ENCODE results near the gene IL36A.

- RAMPAGE, long total RNA = no peak
- RRBS = under 1% methylated on average over 6 of the region's 23 CpGs
These were observed 1.0 kb downstream of the BCL2L11 start for GRCh38 chr2:111121836-111122076.

GRCh38 chr2:111135730-111136343 lies 15.1 kb downstream of the BCL2L11 start:
- RAMPAGE, long total RNA = no peak
- RRBS = no CpG with 5 or more reads among the region's 11 CpGs

GRCh38 chr2:111176413-111177127 lies 55.9 kb downstream of the BCL2L11 start:
- RAMPAGE, long total RNA = no peak
- RRBS = no CpG with 5 or more reads among the region's 11 CpGs

DNA sequence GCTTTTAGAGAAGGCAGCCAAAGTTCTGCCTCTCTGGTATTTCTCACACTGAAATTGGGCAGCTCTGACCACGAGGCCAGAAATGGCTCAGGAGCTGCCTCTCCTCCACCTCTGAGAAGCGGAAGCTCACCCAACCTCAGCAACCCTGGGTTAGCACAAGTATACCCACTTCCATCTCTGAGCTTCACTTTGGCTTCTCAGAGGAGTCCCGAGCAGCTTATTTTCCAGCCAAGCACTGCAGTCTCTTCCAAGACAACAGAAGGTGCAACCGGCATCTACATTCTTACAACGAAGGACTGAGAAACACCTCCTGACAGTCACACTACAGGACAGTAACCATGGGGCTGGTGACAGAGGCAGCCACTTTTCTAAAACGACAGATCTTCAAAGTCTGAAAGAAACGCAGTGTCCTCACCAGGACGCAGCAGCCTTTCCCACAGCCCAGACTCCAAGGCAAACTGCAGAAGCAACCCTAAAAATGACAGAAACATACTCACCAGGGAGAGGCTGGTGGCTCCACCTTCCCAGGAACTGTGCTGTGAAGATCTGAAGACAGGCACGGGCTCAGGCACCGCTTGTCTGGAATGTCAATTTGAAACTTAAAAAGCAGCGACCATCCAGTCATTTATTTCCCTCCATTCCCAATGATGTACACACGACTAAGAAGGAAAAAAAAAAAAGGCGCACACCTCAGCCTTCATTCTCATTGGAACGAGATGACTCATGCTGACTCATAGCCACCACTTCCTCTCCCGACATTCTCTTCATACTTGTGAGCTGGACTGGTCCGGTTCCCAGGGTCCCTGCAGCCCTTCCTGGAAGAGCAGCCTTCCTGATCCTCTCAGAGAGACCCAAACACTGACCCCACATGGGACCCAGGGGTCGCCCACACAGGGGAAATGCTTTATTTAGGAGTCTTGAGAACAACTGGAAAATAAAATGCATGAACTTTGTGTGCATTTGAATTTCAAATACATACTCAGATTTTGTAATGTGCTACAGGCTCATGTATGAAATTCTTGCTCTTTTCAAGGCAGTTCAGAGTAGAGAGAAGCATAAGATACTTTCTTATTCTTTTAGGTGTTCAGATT lies 374.0 kb downstream of the BCL2L11 start:
- RAMPAGE, long total RNA = start-site peak on the minus strand centred at position 623 of the sequence, 182 bp wide, 114 and 1,444 reads in 2 replicates
- RRBS = no CpG with 5 or more reads among the region's 17 CpGs

- RAMPAGE, long total RNA = no peak
- RRBS = no CpG with 5 or more reads among the region's 13 CpGs
These were observed 185.0 kb downstream of the ANAPC1 start for GRCh38 chr2:111698690-111699599.

- RAMPAGE, long total RNA = no peak
- RRBS = no CpG with 5 or more reads among the region's 2 CpGs
These were observed 75.5 kb downstream of the MERTK start for GRCh38 chr2:111973893-111974226.

DNA sequence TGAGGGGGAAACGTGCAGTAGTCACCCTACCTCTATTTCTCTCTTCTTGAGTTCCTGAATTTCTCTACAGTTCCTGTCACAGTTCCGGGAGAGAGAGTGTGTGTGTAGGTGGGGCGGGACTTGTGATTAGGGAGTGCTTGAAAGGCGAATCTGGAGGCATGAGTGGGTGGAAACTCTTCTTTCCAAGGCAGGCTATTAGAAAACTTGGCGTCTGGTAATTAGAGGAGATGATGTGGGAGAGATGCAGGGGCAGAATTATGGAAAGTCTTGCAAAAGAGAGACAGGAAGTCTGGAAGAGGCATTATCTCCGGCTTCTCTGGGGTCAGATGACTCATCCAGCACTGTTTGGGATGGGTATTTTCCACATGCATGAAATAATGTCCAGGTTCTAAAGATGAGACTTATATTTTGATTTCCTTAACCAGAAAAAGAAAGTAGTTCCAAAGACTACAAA lies 1.2 kb downstream of the TMEM87B start:
- RAMPAGE, long total RNA = no peak
- RRBS = 0% methylated on average over 1 of the region's 6 CpGs

GRCh38 chr2:112181650-112182353 lies 43.6 kb downstream of the FBLN7 start:
- RAMPAGE, long total RNA = no peak
- RRBS = 30% methylated on average over 21 of the region's 53 CpGs

DNA sequence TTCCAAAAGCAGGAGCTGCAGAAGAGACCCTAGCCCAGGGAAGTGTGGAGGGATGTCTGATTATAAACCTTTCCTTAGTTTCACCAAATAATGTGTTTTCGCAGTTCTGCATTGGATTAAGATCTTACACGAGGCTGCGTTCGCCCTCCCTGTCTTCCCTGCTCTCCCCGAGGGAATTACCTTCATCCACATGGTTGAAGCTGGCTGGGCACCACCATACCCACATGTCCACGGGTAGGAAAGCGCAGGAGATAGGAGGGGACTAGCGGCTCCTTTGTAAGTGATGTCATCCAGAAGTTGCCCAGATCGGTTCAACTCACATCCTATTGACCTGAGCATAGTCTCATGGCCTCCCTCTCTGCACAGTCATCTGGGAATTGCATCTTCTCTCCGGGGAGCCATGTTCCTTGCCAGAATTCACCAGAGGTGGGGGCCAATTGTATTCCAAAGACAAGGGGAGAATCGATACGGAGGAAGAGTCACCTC lies 1.1 kb downstream of the TTL start:
- RAMPAGE, long total RNA = no peak
- RRBS = no CpG with 5 or more reads among the region's 12 CpGs

- RAMPAGE, long total RNA = no peak
- RRBS = 2% methylated on average over 8 of the region's 12 CpGs
These were observed 654 bp upstream of the POLR1B start for GRCh38 chr2:112541680-112541941.

DNA sequence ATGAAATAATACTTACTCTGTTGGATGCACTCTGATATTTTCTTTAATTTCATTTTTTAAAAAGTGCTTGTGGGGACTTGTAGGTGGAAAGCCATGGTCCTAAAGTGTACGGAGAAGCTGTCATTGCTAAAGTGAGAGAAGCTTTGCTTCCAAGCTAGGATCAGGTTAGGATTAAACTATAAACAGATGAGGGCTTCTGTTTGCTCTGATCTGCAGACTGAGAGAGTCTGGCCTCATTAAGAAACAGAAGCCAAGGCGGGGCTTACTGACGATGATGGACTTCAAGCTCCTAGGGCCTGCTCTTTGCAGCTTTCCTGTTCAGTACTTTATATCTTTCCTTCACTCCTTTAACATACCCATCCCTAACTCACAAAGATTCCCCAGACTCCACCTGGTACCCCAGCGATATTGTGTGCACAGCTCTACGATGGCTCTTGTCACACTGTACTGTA lies 14.2 kb upstream of the SLC20A1 start:
- RAMPAGE, long total RNA = no peak
- RRBS = no CpG with 5 or more reads among the region's 5 CpGs

GRCh38 chr2:112643547-112644080 lies 2.1 kb upstream of the SLC20A1 start:
- RAMPAGE, long total RNA = no peak
- RRBS = no CpG with 5 or more reads among the region's 6 CpGs

GRCh38 chr2:112644949-112645781 lies 574 bp upstream of the SLC20A1 start:
- RAMPAGE, long total RNA = no peak
- RRBS = 1% methylated on average over 29 of the region's 54 CpGs

DNA sequence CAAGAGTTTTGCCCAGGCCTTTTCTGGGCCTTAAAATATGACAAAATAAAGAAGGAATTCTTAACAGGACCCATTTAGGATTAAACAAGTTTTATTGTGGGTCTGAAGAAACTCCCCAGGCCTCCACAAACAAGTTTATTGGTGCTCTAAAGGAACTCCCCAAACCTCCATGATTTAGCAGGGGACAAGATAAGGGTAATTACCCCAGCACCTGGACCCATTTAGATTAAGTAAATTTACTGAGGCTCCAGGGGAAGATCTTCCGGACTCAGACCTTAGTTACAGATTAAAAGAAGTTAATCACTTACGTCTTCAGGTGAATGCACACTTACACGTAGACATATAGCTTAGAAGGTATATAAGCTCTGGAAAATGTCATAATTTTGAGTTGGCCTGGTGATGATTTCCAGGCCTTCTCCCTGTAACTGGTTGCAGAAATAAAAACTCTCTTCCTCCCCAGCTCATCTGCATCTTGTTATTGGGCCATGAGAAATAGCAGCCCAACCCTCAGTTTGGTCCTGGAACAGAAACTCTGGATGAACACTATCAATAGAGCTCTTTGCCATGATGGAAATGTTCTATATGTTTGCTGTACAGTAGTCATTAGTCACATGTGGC lies 9.2 kb upstream of the IL37 start:
- RAMPAGE, long total RNA = no peak
- RRBS = no CpG with 5 or more reads among the region's 3 CpGs

DNA sequence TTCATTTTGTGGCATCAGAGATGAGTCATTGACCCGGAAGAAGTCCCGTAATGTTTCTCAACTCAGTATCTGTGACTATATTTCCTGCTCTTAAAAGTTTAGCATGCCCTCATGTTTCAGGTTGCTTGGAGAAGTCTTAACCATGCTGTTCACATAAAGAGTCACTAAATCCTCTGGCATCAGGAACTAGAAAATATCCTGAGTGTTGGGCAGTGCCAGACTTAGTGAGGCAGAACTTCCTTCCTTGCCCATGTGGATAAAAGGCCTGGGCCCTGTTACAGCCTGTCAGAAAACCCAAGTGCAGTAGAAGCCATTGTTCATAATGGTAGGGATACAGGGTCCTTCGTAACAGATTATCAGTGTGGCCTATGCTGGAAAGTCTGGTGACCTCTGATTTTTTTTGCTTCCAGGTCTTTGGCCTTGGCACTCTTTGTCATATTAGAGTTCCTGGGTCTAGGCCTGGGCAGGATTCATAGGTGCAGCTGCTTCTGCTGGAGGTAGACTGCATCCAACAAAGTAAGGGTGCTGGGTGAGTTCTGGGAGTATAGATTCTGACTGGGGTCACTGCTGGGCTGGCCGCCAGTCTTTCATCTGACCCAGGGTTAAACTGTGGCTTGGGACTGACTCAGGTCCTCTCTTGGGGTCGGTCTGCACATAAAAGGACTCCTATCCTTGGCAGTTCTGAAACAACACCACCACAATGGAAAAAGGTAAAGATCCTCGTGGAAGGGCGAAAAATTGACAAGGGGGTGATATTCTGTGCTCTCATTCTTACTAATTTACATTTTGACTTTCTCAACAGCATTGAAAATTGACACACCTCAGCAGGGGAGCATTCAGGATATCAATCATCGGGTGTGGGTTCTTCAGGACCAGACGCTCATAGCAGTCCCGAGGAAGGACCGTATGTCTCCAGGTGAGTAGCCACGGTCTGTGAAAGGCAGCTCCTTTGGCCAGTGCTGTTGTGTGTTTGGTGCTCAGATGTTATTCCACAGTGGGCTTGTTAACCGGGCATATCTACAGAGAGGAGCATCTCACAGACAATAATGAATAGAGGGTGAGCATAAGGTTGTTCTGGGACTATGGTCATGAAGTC lies at the start of gene IL36A:
Gene IL36A (plus strand): TSS at position 288 of the 1,096 bp plus-strand sequence.
- RAMPAGE, long total RNA = no peak
- RRBS = no CpG with 5 or more reads among the region's 13 CpGs

- RAMPAGE, long total RNA = no peak
- RRBS = no CpG with 5 or more reads among the region's 3 CpGs
These were observed 20.1 kb downstream of the IL36B start for GRCh38 chr2:113032509-113032965.

- RAMPAGE, long total RNA = no peak
- RRBS = no CpG with 5 or more reads among the region's 1 CpG
These were observed 22.3 kb downstream of the IL1F10 start for GRCh38 chr2:113090071-113090463.

DNA sequence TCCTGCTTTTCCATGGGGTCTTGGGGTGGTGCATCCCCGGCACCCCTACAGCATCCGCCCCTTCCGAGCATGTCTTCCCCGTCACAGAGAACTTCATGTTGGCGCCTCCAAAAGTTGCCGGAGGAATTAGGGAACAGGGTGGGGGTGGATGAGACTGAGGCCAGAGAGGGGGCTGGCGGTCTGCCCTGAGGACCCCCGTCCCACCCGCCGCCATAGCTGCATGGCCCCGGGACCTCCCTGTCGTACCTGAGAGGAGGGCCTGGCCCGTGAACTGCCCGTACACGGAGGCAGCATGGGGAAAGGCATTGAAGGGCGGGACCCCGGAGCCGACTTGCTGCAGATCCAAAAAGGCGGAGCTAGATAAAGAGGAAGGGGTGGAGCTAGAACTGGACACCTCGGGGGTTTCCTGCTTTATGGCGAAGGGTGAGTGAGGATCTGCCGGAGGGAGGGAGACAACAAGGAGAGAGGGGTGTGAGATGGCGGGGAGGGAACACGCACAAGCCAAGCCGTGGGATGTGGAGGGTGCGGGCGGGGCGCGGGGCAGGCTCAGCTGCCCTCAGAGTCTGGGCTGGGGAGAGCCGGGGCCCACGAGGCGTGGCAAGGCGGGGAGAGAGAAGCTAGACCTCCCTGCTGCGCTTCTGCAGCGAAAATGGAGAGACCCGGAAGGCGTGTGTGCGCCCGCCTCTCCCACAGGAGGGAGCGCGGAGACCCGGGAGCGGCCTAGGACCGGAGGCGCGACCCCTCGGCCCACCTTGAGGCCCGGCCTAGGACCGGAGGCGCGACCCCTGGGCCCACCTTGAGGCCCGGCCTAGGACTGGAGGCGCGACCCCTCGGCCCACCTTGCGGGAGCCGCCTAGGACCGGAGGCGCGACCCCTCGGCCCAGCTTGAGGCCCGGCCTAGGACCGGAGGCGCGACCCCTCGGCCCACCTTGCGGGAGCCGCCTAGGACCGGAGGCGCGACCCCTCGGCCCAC lies 43.3 kb downstream of the PAX8 start:
- RAMPAGE, long total RNA = start-site peak on the minus strand centred at position 341 of the sequence, 55 bp wide, 7 and 17 reads in 2 replicates; start-site peak on the plus strand centred at position 398 of the sequence, 19 bp wide, 27 and 95 reads in 2 replicates
- RRBS = 46% methylated on average over 27 of the region's 72 CpGs

GRCh38 chr2:113244159-113244792 lies 34.4 kb downstream of the PAX8 start:
- RAMPAGE, long total RNA = no peak
- RRBS = no CpG with 5 or more reads among the region's 8 CpGs

GRCh38 chr2:113276827-113277102 lies 2.0 kb downstream of the PAX8 start:
- RAMPAGE, long total RNA = no peak
- RRBS = 7% methylated on average over 1 of the region's 16 CpGs